Progenitor cell of endocrine pancreas (in vitro differentiated cells): ENCODE results near the genes PRSS22 and TNFRSF12A.

DNA sequence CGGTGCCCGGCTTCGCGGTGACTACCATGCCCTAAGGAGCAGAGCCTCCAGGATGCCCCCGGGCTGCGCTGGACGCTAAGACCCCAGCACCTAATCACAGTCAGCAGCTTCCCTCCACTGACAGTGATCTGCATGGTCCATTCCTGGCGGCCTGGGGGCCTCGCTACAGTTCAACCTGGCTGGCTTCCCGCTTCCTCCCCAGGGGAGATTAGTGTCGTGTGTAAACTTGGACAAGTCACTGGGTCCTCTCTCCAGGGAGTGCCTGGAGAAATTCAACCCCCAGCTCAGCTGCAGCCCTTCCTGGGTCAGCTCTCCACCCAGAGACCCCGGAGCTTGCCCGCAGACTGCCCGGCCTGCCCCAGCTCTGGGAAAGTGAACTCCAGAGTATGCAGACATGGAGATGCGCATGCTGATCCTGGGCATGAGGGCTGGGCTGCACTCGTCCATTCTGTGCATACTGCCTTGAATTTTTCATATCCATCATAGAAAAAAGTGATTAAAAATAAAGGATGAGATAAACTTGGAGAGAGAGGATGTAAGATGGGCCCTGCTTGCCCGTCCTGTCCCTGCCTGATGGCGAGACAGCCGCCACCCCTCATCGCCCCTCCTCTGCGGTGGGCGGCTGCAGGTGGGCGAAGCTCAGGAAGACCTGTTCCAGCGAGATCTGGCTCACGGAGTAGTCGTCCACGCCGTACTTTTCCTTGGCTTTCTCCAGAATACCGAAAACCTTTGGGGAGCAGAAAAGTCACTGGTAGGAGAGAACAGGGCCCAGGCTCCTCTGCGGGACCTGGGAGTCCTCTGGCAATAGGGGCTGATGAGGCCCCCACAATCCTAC is 8.4 kb upstream of the RNPS1 start:
- PRO-cap = no peak

- PRO-cap = no peak
Measured at GRCh38 chr16:2430189-2430838, 1.1 kb downstream of the CCNF start.

DNA sequence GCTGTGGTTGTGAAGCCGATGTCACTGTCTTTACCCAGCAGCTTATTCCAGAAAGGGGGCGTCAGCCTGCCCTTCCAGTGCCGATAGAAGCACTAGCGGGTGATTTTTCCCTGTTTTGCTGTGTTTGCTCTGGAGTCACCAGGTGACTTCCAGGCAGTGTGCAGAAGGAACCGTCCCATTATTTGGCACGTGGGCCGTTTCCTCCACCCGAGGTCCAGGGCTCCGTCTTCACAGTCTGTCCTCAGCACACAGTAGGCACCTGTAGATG is 1.0 kb downstream of the TBC1D24 start:
- PRO-cap = no peak

DNA sequence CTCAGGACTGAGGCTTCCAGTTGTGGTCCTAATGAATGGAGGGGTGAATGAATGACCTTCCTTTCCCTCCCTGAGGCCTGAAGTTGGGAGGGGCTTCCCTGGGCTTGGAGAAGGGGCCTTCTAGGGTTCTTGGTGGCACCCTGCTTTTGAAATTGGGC is 1.1 kb downstream of the ATP6V0C start:
- PRO-cap = no peak

GRCh38 chr16:2602749-2603046 is 64.9 kb downstream of the PDPK1 start:
- PRO-cap = no peak

GRCh38 chr16:2679634-2680417 is 2.5 kb upstream of the KCTD5 start:
- PRO-cap = no peak

DNA sequence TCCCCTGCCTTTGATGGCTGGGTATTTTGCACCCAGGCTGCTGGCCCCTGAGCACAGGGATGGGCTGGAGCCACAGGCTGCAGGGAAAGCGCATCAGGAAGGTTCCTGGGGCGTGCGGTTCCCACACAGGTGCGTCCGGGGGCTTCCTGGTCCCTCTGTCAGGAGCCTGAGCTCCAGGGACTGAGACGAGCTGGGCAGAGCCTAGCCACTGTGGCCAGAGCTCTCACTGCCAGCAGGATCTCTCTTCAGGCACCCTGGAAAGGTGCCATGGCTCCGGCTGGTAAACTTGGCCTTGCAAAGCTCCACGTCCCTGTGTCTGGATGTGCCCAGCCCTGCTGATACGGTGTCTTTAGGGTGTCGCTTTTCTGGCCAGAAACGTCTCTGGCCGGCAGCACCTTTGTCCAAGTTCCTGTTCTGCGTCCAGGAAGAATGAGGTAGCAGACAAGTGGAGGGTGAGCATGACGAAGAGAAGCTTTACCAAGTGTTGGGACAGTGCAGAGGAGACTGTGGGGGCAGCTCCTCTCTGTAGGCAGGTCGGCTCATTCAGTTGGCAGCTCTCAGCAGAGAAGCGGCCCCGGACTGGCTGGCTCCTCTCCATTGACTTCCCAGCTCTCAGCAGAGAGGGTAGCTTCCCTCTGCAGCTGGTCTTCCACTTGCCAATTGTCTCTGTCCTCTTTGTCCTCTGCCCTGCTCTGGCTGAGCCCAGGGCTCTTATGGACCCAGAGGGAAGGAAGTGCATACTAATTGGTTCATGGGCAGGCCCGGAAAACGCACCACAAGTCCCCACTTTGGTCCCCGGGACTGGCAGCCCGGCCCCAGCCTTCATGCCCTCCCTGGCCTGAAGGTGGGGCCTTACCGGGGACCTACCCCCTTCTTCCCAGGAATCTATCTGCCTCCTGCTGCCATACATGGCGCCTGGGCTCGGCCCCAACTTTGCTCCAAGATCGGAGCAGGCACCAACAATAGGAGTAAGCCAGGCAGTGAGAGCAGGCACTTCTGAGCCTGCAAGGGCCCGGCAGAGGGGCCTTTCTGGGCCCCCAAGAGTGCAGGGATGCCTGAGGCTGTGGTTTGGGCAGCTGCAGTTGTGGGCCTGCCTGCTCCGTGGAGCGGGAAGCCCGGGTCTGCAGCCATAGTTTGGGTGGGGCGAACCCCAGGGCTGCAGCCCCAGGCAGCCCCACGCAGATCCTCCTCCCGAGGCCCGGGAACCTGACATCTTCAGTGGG is 9.9 kb downstream of the KCTD5 start:
- PRO-cap = no peak

DNA sequence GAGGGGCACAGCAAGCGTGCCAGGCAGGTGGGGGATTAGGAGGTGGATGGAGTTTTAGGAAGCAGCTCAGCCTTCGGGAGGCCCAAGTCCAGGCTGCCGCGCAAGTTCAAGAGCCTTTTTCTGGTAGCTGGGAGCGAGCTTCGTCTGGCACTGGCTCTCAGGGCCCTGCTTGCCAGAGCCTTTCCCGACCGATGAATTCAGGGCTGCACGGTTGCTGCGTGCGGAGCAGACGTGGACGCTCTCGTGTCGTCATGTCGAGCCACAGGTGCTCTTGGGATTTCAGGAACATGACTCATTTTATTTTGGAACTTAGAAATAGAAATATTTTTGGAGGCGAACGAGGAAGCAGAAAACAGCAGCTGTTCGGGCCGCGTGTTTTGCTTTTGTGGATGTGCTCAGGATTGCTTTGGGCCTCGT is 17.0 kb downstream of the KCTD5 start:
- PRO-cap = no peak

- PRO-cap = no peak
Measured at GRCh38 chr16:2799613-2800321, 1.5 kb downstream of the PRSS41 start.

- PRO-cap = bidirectional peak, plus-strand start at chr16:2858273, minus-strand start at chr16:2858170
Measured at GRCh38 chr16:2857278-2858464, at the start of gene PRSS22. PRSS22 (minus strand) TSS chr16:2858170.

DNA sequence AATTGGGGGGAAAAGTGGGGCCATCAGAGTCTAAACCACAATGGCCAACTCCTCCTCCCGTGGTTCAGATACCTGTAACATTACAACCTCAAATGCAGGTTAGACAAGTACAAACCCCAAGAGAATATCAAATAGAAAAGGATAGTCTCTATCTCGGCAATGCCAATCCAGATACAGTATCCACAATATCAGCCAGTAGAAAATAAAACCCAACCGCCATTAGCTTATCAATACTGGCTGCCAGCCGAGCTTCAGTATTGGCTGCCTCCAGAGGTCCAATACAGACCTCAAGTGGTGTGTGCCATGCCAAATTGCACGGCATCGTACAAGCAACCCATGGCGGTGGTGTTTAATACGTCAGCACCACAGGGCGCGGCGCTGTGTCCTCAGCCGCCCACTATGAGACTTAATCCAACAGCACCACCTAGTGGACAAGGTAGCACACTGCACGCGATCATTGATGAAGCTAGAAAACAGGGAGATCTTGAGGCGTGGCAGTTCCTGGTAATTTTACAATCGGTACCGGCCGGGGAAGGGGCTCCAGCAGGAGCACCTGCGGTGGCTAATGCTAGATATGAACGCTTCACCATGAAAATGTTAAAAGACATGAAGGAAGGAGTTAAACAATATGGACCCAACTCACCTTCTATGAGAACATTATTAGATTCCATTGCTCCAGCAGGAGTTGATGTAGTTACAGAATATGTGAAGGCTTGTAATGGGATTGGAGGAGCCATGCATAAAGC is 15.2 kb downstream of the FLYWCH1 start:
- PRO-cap = no peak

GRCh38 chr16:3020111-3020640 is at the start of gene TNFRSF12A:
TNFRSF12A (plus strand) TSS chr16:3020368.
- PRO-cap = bidirectional peak, plus-strand start at chr16:3020368, minus-strand start at chr16:3020227

GRCh38 chr16:3028597-3029497 is 5.0 kb downstream of the THOC6 start:
- PRO-cap = no peak

DNA sequence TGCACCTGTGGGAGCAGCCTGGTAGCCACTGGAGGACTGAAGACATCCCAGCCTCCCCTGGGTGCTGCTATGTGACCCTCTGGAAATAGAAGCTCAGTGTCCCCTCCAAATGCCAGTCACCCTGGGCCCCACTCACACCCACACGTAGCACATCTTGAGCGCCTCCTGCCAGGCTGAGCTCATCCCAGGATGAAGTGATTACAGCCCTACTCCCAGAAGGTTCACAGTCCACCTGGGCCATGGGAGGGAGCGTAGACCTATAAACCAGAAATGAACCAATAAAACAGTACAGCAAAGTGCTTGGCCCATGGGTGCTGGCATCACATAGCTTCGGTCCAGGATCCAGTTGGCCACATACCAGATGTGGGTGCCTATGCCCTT is 2.1 kb upstream of the BICDL2 start:
- PRO-cap = no peak

DNA sequence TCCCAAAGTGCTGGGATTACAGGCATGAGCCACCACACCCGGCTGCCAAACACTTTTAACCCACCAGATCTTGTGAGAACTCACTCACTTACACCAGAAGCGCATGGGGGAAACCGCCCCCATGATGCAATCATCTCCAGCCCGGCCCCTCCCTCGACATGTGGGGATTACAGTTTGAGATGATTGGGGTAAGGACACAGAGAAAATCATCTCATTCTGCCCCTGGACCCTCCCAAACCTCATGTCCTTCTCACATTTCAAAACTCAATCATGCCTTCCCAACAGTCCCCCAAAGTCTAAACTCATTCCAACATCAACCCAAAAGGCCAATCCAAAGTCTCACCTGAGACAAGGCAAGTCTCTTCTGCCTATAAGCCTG is 4.6 kb downstream of the IL32 start:
- PRO-cap = no peak

DNA sequence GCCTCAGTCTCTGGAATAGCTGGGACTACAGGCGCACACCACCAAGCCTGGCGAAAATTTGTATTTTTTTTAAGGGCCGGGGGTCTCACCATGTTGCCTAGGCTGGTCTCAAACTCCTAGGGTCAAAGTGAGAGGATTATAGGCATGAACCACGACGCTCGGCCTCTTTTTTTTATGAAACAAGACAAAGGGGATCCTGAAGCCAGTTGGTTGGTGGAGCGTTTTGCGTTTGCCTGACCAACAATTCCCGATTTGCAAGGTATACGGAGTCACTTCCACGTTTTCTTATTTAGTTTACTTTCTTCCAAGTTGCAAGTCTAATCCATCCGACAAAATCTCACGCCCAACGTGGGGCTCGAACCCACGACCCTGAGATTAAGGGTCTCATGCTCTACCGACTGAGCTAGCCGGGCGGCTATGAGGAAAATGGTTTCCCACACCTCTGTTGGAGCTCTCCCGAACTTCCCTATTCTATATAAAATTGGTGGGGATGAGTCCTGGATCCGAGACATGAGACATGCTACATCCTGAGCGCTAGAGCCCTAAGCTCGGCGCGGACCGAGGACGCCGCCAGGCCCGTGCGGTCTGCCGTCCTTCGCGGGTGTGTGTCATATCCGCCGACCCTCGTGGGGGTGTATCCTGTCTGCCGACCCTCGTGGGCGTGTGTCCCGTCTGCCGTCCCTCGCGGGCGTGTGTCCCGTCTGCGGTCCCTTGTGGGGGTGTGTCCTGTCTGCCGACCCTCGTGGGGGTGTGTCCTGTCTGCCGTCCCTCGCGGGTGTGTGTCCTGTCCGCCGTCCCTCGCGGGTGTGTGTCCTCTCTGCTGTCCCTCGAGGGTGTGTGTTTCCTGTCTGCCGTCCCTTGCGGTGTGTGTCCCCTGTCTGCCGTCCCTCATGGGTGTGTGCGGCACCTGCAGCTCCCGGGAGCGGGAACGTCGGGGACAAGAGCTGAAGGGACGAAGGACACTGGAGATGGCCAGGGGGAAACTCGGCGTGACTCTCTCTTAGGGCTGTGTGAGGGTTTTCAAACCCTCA is 22.6 kb downstream of the ZNF213 start:
- PRO-cap = unidirectional peak, minus-strand start at position 380 of the sequence; unidirectional peak, minus-strand start at position 419 of the sequence

- PRO-cap = no peak
Measured at GRCh38 chr16:3183203-3183584, 48.4 kb downstream of the ZNF213 start.

GRCh38 chr16:3274189-3275517 is 8.6 kb upstream of the ZNF263 start:
- PRO-cap = no peak

DNA sequence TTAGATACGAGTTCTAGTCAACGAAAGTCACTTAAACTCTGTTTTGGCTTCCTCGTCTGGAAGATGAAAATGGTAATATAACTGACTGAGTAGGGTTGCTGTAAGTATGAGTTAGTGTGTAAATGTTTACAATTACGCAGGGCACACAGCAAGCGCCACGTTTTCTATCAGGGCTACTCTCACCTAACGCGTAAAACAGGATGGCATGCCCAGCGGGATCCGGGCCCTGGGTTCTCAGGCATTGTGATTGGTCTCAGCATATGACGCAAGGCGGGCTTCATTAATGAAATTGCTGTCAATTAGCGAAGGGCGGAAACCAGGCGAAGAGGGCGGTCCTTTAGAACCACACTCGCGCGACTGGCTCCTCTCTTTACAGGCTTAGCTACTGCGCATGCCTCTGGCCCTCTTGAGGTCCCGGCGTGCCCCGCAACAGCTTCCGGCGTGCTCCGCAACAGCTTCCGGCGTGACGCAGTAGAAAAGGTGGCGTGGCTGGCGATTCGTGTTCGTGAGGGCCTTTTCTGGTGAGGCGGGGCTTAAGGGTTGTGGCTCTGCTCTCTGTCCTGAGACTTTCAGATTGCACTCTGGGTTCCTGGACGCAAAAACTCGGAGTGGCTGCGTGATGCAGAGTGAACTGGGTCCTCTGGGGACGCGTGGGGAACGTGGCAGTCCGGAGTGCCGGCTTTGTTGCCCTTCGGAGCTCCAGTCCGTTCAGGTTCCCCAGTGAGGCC is 9.1 kb downstream of the OR2C1 start:
- PRO-cap = no peak

DNA sequence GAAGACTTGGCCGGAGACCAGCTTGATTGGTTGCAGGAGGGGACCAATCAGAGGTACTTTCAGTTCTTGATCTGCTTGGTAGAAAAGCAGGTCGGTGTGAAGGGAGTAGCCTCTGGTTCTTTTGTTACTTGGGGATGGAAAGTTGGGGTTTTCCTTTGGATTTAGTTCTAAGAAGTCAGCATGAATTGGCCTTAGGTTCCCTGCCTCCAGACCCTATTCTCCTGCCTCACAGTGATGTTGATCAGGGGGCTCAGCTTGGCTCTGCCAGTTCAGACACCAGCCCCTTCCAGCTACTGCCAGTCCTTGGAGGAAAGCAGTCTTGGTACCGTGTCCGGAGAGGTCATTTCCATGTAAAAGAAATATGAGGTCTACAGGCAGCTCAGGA is 24.7 kb downstream of the NAA60 start:
- PRO-cap = no peak